Left lobe of liver (tissue), 1 donor: ENCODE measurements around a stretch of chr9.

DNA sequence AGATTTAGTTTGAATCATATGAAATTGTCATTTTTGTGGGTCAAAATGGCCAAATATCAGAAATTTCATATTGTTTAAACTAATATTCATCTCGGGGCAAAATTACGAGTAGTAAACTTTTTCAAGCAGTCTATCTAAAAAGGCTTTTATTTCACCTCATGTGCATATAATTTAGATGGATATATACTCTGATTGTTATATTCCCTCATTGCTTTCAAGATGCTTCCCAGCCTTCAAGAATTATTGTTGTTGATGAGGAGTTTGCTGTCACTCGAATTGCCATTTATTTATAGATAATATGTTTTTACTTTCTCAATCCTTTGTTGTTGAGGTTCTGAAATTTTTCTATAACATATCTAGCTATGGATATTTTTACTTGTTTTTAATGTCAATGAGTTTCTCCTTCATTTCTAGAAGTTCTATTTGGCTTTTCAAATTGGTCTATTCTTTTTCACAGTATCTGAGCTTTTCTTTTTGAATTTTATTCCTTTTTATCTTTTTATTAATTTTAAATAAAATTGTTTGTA is 88.2 kb upstream of the TUT7 start:
- PRO-cap = no peak

- PRO-cap = no peak
These were observed 222.1 kb upstream of the TUT7 start for GRCh38 chr9:86576199-86576883.

DNA sequence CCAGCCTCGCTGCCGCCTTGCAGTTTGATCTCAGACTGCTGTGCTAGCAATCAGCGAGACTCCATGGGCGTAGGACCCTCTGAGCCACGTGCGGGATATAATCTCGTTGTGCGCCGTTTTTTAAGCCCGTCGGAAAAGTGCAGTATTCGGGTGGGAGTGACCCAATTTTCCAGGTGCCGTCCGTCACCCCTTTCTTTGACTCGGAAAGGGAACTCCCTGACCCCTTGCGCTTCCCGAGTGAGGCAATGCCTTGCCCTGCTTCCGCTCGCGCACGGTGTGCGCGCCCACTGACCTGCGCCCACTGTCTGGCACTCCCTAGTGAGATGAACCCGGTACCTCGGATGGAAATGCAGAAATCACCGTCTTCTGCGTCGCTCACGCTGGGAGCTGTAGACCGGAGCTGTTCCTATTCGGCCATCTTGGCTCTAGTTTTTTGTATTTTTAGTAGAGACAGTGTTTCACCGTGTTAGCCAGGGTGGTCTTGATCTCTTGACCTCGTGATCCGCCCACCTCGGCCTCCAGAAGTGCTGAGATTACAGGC is 257.5 kb upstream of the TUT7 start:
- PRO-cap = no peak

DNA sequence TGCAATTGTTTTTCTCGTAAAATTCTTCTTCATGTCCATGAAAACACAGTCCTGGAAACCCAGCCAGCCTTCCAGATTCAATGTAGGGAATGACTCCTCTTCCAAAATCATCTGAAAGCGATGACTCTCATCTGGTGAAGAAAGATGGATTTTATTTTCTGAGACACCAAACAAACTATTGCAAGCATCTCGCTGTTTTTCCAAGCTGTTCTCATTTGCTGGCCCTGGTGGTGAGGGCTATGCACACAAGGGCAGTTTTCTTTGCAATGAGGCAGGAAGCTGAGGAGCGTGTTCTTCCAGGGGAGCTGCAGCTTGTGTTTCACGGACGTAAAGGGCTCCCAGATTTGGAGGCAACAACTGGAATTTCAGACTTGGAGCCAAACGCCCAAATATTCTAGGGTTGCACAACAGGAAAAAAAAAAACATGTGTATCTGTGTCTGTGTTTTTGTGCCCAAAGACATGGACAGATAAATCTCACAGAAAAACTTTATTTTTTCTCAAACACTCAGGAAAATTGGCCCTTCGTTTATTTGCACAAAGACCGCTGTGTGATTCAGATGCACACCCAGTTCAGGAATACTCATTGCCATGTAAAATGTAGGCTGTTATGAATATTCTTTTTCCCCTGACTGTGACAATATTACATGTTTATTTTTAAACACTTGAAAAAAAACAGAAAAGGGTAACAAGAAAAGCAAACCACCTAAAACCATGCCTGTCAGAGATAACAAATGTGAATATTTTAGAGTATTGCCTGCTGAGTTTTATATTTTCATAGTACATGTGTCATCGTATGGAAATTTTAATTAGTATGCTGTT is 151.3 kb downstream of the GAS1 start:
- PRO-cap = no peak

DNA sequence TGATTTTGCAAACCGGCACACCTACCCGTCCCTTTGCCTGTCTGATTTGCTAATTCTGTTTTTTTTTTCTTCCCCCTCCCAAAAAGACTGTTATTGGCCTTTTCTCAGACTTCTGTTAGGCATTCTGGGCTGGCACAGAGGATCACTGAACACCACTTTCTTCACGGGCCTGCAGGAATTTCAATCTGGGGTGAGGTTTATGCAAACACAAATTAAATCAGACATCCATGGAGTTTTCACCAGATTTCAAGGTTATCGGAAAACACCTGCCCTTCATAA is 139.3 kb downstream of the GAS1 start:
- PRO-cap = no peak

DNA sequence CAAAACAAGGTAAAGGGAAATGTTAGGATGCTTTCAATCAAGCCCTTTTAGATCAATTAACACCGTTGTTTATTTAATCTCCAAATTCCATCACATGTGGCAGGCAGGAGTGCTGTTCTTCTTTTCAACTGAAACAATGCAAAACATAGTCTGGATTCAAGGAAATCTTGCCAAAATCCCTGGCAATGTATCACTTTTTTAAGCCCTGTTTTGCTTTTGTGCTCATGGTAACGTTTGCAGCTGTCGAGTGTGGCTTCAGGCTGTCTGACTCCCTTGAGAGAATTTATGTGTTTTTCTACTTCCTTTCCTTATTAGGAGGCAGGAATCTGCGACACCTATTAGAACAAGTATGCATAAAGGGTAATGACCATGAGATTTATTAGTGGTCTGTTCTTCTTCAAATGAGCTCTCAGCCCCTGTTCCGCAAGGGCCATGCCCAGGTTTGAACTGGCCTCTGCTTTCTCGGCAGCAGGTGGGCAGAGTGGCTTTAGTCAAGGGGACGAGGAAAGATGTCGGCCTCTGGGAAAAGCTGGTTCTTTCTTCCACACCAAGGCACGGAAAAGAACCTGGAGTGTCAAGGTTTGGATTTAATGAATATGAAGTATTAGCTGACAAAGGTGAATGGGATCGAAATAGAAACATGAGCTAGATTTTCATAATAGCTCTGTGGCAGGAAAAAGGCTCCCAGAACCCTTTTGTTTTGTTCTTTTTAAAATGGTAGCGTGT is 86.9 kb upstream of the GAS1 start:
- PRO-cap = no peak

- PRO-cap = bidirectional peak, plus-strand start at chr9:87337523, minus-strand start at chr9:87337433
These were observed 160.6 kb upstream of the DAPK1 start for GRCh38 chr9:87336759-87337715.

DNA sequence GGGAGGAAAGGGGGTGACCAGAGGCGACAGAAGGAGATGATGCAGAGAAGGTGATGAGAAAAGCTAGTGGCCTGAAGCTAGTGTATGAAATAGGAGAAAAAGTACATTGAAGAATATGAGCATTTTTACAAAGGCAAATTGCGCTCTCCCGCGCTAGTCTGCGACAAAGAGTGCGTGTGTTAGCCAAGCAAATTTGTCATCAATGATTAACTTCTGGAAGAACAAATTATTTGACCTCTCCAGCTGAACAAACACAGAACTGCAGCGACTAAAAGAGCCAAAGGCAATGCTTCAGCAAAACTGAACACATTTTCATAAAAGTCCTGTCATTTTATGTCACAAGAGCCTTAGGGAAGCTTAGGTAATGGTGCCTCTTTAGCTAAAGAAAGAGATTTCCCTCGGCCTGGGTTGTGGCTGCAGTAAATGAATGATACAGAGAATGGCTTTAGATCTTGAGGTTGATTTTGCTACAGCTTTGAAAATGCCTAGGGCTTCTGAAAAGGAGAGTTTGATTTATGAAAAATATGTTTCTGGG is 101.6 kb upstream of the DAPK1 start:
- PRO-cap = bidirectional peak, plus-strand start at position 256 of the sequence, minus-strand start at position 160 of the sequence

- PRO-cap = unidirectional peak, plus-strand start at chr9:87445884
These were observed 52.0 kb upstream of the DAPK1 start for GRCh38 chr9:87445473-87446184.

- PRO-cap = bidirectional peak, plus-strand start at chr9:87581752, minus-strand start at chr9:87581634
These were observed 83.8 kb downstream of the DAPK1 start for GRCh38 chr9:87581376-87581882.

GRCh38 chr9:87615351-87616490 is 110.2 kb upstream of the CTSL start:
- PRO-cap = no peak

DNA sequence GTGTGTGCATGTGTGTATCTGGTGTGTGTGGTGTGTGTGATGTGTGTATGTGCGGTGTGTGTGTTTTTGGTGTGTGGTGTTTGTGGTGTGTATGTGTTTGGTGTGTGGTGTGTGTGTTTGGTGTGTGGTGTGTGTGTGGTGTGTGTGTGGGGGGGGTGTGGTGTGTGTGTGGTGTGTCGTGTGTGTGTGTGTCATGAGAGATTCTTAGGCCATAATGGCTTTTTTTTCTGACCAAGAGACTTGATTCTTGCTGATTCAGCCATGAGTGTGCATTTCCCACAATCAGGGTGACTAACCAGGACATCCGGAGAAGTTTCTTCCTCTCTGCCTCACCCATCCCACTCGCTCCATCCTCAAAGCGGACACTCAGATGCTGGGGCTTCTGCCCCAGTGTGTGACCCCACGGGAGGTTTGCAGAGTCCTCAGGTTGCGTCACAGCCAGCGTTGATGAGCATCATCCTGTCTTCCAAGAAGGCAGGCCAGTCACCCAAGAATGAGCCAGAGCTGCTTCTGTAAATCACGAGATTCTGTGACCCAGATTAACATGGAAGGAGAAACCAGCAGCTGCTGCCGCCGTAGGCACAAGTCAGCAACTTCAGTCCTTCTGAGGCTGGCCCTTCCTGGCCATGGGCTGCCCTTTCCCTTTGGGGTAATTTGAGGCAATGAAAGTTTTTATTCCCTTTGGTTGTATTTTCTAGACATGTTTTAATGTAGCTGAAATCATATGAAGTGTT is 12.5 kb upstream of the CTSL start:
- PRO-cap = no peak

DNA sequence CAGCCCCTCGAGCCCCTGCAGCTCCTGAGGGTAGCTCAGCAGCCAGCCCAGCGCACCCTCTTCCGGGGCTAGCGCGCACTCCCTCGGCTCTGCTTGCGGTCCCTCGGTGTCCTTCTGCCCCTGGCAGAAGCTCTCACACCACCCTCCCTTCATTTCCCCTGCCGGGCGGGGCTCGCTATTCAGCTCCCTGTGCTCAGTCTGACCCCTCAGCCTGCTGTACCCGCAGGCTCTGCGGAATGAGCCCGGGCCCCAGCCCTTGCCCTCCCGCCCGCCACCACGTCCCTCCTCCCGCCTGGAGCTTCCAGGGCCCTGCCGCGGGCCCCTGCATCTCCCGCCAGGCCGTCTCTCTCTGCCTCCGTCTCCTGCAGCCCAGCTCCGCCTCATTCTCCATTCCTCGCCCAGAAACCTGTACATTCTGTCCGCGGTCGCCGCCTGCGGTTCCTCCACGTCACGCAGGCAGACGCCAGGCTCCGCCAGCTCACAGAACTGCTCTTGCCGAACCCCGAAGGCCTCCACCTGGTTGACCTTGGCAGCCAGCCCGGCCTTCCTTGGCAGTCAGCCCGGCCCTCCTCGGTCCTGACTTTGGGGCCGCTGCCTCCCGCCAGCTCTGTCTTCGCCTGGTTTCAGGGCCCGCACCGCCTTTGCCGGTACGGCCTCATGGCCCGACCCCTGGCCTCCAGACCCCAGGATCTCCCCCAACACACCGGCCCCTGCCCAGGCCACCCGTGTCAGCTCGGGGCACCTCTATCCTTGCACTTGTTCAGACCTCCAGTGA is 61.6 kb downstream of the SPATA31C2 start:
- PRO-cap = unidirectional peak, minus-strand start at position 408 of the sequence; unidirectional peak, minus-strand start at position 488 of the sequence

DNA sequence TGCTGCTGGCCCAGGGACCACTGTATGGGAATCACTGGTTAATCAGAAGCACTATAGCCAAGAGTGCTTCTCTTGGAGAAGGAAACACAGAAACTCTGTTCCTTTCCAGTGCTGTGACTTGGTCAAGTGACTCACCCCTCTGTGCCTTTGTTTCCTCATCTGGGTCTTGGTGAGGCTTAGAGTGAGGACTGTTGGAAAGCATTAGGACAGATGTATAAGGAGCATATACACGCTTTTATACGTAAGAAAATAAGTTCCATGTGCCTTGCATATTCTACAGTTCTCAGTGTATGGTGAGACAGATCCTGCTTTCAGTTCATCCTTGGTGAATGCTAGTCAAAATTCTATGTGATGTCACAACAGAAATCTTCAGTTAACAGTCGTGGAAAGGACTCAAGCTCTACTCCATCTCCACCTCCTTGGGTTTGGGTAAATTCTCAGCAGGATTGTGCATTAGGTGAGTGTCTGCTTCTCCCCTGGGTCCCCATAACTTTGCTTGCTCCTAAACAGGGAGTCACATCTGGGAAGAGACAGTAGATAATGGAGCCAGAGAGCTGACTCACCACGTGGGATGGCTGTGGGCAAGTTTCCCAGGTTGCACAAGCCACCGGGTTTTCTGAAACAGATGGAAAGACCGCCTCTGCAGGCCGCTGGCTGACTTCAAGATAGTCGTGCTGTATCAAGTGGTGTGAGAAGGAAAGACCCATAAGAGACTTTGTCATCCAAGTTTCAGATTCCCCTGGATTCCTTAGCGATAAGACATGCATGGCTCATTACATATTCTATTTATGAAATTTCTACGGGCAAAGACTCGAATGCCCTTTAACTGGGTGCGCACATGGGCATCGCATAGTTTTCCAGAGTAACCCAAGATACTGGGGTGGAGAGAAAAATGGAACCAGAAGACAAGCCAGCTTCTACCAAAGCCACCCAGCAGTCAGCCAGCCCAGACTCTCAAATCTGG is 117.1 kb downstream of the NXNL2 start:
- PRO-cap = no peak

GRCh38 chr9:88694681-88695090 is 159.7 kb downstream of the NXNL2 start:
- PRO-cap = no peak

DNA sequence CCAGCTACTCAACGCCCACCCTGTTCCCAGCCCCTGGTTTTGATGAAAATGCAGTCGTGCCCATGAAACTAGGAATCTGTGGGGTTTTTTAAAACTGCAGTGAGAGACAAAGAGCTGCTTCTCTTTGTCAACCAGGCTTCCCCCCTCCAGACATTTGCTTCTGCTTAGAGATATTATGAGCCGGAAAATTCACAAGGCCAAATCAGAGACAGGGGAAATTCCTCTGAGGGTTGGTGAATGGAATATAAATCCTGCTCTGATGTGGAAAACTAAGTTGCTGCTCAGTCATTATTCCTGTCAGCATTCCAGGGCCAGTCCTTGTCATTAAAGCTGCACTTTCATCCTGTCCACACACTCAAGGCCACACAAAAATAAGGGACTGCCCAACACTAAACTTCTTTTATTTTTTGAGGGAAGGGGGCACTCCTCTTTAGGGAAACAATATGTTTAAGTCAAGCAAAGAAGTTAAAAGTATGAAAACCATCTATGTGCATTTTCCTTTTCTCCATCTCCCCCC is 119.1 kb upstream of the S1PR3 start:
- PRO-cap = no peak

DNA sequence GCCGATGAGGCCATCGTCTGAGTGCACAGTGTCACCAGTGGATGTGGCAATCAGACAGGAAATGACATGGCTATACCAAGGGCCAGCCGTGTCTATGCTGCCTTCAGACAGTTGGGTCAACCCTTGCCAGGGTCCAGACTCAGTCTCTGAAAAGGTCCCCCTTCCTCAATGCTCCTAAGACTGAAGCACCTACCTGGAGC is 67.5 kb upstream of the S1PR3 start:
- PRO-cap = no peak

GRCh38 chr9:88978015-88978400 is 13.3 kb upstream of the S1PR3 start:
- PRO-cap = no peak

- PRO-cap = no peak
These were observed 2.3 kb downstream of the S1PR3 start for GRCh38 chr9:88993623-88993989.

DNA sequence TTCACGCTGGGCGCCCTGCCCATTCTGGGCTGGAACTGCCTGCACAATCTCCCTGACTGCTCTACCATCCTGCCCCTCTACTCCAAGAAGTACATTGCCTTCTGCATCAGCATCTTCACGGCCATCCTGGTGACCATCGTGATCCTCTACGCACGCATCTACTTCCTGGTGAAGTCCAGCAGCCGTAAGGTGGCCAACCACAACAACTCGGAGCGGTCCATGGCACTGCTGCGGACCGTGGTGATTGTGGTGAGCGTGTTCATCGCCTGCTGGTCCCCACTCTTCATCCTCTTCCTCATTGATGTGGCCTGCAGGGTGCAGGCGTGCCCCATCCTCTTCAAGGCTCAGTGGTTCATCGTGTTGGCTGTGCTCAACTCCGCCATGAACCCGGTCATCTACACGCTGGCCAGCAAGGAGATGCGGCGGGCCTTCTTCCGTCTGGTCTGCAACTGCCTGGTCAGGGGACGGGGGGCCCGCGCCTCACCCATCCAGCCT is 10.5 kb downstream of the S1PR3 start:
- PRO-cap = no peak